Glomerular endothelial cell (primary cell): ENCODE measurements around the genes SEMA3D and SLC25A40.

- RAMPAGE, long total RNA, result no peak
These were observed 143.0 kb downstream of the GNAI1 start for GRCh38 chr7:80277339-80278226.

DNA sequence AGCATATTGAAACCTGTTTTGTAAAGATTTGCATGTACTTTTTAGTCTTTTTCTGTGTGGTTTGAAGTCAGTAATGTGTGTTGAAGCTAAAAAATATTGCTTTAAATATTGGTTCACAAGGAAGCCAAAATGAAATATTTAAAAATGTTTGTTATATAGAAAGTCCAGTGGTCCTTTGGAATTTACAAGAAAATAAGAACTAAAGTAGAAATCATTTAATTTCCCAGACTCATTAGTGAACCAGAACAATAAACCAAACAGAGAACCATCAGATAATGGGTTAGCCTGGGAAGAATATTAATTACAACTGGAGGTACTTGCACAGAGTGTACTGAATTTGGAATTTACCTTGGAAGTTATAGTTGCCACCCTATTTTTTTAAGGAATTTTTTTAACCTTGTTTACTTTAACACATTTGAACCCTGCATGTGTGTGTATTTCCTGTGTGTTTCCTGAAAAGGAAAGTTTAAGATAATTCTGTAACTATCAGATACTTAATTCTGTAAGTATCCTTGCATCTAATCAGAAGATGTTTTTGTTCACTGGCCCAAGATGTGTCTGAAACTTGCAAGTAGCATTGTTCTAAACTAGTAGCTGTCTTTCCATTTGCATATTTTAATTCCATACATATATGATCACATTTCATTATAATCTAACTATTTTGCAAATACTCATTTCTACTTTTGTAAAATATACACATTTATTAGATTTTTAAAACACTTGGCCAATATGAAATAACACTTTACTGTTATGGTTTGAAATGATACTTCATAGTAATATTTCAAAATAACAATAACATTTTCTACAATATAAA is 1.4 kb downstream of the CD36 start:
- RAMPAGE, long total RNA, result no peak

GRCh38 chr7:80735226-80735745 is 96.8 kb downstream of the CD36 start:
- RAMPAGE, long total RNA, result no peak

DNA sequence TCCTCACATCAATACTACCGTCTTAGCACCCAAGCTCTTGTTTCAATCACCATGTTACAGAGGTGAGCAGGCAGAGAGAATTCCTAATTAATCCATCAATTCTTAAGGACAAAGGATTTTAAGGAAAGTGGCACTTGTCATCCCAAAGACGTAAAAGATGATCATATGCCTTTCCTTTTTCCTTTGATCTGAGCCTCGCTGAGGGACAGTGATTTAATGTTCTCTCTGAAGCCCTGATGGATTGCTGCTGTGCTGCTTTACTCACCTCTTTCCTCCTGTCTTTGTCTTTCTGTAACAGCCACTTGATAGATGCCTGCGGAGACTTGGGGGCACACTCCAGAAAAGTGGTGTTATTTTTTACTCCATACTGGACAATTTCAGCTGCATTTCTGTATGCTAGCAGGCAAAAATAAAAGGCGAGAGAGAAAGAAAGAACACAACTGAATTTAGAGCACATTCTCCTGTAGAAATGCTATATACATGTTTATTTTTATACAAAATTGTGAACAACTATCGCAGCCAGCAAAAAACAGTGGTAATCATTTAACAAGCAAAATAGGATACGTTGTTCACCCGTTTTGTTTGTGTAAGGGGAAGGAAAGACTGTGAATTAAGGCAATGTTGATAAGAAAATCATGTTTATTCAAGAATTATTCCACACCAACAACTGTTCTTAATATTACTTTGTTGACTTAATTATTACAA is 110.3 kb downstream of the CD36 start:
- RAMPAGE, long total RNA, result no peak

GRCh38 chr7:80921147-80921651 is 2.3 kb upstream of the SEMA3C start:
- RAMPAGE, long total RNA, result no peak

- RAMPAGE, long total RNA, result no peak
These were observed 447 bp downstream of the HGF start for GRCh38 chr7:81769378-81769821.

DNA sequence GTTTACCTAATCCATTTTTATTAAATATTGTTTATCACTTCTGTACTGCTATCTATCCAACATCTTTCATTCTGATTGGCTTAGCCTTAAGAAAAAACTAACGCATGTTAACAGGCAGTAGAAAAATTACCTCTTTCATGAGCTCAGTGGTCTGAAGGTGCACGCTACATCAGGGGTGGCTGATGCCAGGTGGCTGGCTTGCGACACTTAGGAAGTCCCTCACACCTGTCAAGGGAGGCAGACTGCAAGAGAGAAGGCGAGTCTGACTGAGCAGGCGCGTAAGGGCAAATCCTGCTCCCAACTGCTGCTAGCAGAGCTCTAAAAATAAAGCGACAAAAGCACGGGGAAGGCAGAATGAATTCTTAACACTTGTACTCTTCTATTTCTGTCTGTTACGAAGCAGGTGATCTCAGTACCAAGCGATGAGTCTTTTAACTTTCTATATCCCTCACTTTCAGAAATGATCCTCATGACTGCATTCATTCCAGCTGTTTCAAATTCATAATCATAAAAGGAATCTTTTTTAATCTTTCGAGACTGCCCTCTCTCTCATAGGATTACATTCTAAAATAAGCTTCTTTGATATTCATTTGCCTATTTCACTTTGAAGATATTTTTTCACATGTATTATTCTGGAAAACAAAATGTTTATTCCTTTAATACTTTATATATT is 33.1 kb downstream of the CACNA2D1 start:
- RAMPAGE, long total RNA, result no peak

DNA sequence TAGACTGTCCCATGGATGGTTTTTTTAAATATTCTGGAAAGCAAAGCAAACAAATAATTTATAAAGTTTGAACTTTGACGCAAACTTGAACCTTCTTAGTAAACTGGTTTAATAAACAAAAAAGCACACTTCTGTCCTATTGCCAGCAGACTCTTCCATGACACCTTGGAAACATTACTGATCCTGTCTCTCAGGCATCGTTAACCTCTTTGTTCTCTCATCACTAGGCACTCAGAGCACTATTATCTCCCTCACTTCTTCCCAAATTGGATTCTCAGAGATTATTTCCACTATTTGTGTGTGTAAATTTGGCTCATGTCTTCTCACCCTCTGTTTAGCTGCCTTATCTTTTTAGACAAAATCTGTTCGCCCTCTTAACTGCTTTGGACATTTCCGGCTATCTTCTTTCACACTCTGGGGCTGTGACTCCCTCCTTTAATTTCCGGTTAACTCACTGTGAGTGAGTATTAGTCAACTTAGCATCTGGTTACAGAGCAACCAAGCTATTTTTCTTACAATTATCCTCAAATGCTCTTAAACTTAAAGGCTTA is 177.4 kb upstream of the SEMA3A start:
- RAMPAGE, long total RNA, result no peak

DNA sequence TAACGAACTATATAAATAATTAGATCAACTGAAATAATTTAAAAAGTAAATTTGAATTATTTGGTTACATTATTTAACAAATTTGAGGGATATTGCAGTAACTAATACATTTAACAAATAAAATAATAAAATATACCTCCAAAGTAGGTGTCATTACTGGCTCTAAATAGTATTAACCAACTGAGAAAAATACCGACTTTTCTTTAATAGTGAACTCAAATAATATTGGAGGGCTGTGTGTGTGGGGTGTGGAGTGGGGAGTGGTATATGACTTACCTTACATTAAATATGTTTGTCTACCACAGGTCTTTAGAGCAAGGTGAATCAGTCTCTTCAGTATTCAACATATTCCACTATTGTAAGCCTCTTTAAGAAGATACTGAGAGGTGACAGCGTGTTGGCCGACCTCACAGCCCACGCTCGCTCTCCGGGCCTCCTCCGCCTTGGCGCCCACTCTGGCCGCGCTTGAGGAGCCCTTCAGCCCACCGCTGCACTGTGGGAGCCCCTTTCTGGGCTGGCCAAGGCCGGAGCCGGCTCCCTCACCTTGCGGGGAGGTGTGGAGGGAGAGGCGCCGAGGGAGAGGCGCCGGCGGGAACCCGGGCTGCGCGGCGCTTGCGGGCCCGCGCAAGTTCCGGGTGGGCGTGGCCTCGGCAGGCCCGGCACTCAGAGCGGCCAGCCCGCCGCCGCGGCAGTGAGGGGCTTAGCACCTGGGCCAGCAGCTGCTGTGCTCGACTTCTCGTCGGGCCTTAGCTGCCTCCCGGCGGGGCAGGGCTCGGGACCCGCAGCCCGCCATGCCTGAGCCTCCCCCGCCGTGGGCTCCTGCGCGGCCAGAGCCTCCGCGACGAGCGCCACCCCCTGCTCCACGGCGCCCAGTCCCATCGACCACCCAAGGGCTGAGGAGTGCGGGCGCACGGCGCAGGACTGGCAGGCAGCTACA is 306.6 kb downstream of the SEMA3D start:
- RAMPAGE, long total RNA, result no peak

GRCh38 chr7:84983202-84983666 is 203.6 kb downstream of the SEMA3D start:
- RAMPAGE, long total RNA, result no peak

GRCh38 chr7:85186568-85187470 is at the start of gene SEMA3D:
Gene SEMA3D, minus strand, starts transcription at chr7:85187056.
- RAMPAGE, long total RNA, result start-site peak on the minus strand at chr7:85186817-85186870, 11 and 11 reads in 2 replicates

DNA sequence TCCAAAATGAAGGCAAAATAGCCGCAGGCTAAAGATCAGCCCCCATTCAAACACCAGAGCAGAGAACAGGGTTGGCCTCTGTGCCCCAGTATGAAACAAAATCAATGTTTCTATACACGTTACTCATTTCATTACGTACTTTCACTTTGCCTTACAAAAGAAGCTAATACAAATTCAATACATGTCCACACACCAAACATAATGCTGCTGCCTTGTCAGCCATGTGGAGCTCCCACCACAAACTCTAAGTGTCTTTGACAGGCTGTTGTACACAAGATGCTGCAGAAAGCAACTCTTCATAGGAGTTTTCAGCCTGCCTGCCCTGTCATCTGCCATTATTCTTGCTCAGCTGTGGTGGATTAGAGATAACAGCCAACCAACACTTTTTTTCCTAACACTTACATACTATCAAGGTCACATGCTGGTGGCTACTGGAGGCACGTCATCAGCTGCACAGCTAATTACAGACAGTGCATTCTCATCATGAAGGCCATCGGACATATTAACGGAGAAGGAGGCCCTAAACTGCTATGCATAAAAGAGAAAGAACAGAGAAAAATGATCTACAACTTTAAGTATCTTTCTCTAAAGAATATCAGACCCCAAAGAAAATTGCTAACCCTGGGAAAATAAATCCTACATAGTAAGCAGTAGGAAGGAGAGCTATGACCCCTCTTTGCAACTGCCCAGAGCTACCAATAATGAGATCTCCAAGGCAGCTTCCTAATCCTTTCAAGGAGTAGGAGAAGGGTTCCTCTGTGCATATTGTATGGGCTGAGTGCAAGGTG is 55.0 kb downstream of the ELAPOR2 start:
- RAMPAGE, long total RNA, result no peak

GRCh38 chr7:87038945-87039529 is 20.4 kb downstream of the ELAPOR2 start:
- RAMPAGE, long total RNA, result no peak

DNA sequence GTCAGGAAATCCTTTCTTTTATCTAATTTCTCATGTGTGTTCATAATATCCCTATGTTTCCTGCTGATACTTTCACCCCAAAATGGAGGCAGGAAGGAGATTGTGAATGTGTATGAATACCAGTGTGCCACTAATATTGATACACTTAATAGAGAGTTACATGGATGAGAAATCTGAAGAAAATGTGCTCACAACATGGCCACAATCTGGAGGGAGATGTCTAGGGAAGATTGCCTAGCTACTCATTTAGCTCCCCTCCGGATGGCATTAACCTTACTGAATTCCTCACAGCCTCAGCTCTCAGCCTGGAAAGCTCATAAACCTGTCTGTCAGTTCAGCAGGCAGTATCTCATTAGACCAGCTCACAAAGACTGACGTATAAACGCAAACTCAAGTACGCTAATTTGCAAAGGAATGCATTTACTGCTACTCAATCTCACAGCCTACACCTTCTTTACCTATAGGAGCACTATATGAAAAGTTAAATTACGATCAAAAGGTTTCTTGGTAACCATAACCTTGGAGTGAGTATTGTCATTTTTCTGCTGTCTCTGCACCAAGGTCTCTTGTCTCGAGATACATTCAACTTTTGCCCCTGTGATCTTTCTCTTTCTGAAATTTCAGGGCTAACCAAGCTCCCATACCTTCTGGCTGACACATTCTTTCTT is 23.3 kb upstream of the DMTF1 start:
- RAMPAGE, long total RNA, result no peak

DNA sequence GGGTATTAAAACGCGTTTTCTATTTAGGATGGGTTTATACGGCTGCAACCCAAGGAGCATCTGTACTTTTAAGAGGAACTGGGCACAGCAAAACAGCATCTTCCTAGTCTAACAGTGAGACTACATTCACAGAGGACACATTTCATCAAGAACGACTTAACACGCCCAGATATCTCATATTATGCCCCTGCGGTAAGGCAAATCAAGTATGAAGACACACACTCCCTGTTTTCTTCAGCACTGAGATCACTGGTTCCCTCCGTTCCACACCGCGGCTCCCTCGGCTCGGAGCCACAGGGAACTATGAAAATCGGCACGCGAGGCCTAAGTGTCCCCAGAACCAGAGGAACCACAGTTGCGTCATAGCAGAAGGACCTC is 439 bp upstream of the DMTF1 start:
- RAMPAGE, long total RNA, result no peak

DNA sequence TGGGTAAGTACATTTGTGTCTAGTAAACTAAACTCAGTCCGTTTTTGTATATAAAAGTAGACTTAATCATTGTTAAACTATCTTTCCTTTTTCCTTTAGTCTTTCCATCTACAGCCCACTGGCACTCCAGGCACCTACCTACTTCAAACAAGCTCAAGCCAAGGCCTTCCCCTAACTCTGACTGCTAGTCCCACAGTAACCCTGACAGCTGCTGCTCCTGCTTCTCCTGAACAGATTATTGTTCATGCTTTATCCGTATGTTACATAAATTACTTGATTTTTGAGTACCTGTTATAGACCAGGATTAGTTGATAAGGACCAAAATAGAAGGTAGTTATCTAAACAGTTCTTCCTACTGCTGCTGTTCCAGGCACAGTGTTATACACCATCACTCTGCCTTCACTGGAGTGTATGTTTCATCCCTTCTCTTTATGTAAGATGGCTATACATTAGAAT is 26.4 kb downstream of the TMEM243 start:
- RAMPAGE, long total RNA, result no peak

DNA sequence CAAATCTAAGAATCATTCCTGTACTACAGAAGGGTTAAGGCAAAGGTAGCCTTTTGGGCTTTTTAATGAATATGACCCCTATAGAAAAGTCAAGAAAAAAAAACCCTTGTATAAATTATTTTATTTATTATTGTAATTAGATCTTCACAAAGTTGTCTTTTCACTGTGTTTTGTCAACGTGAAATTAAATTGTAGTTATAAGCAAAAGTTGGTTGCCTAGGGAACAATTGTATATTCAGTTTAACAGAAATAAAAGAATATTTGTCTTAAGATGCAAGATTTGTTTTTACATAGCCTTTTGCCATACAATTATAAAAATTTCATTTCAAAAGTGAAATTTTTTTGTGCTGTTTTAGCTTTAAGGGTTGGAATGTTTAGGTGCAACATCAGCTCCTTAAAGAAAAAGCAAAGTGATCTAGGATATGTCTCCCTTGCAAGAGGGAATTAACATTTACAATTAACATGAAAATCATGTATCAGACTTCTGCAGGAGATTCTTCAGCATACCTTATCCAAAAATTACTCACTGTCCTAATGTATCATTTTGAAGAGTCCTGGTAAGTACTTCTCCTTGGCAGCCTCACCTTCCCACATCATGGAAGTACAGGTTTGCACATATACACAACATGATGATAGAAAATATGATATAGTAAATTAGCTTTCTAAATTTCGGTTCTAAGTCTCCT is 23.3 kb downstream of the TMEM243 start:
- RAMPAGE, long total RNA, result no peak

GRCh38 chr7:87628815-87629322 is 671 bp downstream of the RUNDC3B start:
- RAMPAGE, long total RNA, result no peak

DNA sequence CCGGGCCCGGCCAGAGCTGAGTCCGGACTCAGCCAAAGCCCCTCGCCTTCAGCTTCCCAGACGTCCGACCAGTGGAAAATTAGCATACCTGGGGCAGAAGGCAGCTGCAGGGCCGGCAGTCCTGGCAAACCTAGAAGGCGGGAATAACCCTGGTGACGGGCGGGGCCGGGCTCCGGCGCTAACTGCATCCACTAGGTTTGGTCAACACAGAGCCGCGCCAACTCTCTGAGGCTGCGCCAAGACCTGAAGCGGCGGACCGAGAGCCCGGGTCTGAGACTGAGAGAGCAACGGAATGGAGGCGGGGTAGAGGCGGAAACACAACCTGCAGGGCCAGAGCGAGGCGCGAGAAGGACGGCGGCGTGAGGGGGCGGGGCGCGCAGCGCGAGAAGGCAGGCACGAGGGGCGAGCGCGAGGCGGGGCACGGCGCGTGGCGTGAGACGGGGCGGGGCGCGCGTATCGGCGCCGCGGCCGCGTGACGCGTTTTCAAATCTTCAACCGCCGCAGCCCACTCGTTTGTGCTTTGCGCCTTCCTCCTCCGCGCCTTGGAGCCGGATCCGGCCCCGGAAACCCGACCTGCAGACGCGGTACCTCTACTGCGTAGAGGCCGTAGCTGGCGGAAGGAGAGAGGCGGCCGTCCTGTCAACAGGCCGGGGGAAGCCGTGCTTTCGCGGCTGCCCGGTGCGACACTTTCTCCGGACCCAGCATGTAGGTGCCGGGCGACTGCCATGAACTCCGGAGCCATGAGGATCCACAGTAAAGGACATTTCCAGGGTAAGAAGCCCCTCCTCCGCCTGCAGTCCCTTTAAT is at the start of gene SLC25A40:
Gene SLC25A40, minus strand, starts transcription at position 353 of the 807 bp plus-strand sequence.
- RAMPAGE, long total RNA, result start-site peak on the plus strand centred at position 584 of the sequence, 101 bp wide, 107 and 144 reads in 2 replicates

- RAMPAGE, long total RNA, result no peak
These were observed 7.4 kb upstream of the ADAM22 start for GRCh38 chr7:87926419-87927277.